ReNcell CX (cell line): ENCODE data around the gene NEURL3.

GRCh38 chr2:95820226-95821163 lies 171.1 kb downstream of the ANKRD36C start:
- PRO-cap = no peak

DNA sequence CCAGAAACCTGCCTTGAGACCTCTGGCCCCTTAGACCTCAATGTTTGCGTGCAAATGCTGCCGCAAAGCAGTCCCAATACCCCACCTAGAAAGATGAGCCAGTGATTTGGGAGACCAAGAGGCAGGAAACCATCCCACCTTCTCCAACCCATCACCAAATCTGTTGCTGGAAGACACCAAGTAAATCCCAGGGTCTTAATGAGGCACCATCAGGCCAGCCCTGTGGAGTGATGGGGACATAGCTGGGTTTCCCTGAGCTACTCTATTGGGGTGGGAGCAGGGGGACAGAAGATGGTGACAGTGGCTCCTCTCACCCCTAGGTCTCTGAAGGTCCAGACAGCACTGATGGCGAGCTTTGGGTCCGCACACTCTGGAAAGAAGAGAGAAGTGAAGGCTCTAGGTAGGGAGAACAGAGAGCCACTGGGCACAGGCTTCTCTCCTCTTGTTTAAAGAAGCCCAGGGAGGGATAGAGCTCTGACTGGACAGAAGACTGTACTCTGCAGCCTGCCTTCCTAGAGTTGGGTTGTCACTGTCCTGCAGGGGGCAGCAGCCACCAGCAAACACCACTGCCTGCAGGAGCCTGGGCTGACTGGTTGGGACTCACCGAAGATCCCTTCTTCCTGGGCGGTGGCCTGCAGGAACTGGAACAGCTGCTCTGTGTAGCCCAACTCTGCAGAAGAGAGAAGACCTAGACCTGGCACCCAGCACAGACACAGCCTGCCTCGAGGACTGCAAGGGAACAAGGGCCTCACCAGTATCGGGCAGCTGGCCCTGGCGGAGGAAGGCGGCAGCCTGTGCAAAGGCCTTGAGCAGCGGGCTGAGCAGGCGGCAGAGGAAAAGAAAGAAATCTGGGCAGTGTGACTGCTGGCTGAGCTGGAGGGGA lies 12.1 kb downstream of the GPAT2 start:
- PRO-cap = no peak

GRCh38 chr2:96117710-96118242 lies 1.4 kb upstream of the ADRA2B start:
- PRO-cap = no peak

DNA sequence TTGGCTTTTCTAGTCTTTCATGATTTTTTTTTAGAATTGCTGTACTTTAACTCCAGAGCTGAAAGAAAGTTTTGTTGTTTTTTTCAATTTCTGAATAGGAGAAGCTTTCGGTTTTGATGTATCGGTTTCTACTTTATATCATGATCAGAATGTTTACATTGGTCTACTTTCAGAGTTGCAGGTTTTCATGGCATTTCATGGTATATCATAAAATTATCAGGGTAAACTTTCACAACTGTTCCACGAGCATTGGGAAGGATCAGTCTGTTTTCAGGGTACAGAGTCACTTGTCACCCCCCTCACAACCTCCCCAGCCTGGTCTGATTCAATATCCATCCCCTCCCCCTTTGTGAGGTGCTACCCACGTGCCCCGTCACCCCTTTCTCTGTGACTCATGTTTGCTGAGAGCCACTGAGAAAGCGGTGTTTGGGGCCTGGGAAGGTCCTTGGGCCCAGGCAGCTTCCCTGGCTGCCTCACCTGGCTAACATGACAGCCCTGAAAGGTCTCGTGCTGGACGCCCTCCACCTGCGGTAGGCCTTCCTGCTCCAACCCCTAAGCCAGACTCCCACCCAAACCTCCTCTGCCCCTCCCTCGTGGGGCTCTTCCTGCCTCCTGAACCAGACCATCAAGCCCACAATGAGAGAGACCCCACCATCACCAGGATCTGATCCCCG lies 6.9 kb downstream of the ASTL start:
- PRO-cap = no peak

- PRO-cap = no peak
Observed at GRCh38 chr2:96147624-96148085, 2.4 kb upstream of the DUSP2 start.

DNA sequence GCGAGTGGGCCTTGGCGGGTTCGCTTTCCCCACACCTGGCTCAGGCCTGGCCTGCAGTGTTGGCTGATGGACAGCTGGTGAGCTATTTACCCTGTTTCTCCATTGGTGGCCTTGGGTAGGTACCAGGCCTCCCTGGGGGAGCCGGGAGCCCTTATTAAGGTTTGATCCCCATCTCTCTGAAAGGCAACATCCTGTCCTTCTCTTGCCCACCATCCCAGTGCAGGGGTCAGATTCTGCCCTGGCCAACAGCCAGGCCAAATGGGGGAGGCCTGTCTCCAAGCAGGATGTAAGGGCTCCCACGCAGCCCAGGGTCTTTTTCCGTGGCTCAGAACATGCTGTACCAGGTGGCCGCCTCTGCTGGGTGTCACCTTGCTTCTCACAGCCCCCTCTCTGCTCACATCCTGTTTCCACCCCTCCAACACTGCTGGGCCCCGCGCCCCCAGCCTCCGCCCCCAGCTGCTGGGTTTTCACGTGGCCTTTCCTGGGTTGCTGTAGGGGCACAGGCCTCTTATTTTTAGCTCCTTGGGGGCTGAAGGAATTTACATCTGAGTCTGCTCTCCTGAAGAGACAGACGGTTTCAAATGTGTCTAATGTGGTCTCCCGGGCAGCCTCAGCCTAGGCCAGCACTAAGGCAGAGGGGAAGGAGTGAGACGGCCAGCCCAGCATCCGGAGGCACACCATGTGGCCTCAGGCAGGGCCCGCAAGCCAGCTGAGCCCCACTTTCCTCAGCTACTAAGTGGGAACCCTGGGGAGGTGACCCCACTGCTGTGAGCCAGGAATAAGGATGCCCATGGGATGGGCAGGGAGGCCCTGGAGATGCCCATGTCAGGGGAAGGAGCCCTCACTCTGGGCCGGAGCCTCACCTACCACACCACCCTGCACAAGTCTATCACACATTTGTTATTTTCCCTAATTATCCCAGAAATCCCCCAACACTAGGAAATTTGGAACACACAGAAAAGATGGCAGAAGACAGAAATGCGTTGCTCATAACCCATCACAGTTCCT lies 18.6 kb upstream of the DUSP2 start:
- PRO-cap = no peak

- PRO-cap = no peak
Observed at GRCh38 chr2:96188286-96188650, 20.4 kb downstream of the STARD7 start.

DNA sequence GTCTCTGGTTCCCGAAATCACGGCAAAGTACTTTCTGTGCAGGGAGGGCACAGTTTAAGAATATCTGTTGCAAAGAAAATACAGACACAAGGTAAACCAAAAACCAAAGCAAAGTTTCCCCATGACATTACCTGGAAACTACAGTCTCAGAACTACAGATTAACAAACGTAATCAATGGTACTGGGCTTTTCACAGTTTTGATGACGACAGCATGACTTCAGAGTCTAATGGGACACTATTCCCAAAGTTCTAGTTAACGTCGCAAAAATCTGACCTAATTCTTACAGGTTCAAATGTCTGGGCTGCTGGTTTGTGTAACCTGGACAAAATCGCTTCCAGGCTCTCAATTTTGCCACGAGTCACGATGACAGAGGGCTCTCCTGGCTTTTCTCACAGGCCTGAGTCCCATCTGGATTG lies 1.3 kb downstream of the STARD7 start:
- PRO-cap = no peak

GRCh38 chr2:96234150-96234750 lies 25.6 kb upstream of the STARD7 start:
- PRO-cap = no peak

- PRO-cap = no peak
Observed at GRCh38 chr2:96246442-96247477, 19.0 kb downstream of the TMEM127 start.

GRCh38 chr2:96299240-96299542 lies 6.2 kb downstream of the SNRNP200 start:
- PRO-cap = no peak

DNA sequence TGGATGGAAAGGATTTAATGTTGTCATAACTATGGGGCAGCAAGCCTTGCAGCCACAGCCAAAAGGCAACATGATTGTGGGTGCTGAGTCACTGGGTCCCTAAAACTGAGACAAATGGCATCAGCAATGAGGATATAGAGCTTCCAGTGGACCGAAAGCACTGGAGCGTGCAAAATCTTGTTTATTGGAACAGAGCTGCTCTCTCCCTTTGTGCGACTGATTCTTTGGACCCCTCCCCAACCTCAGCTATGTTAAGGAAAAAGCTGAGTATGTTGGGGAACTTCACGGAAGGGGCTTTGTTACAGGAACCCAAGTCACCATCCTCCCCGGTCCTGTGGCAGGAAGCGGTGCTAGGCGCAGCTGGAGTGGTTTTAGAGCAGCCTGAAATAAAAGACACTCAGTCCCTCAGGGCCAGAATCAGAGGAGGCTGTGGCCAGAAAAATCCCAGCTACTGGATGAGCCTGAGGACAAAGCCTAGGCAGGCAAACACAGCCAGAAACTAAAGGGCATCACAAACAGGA lies 9.5 kb upstream of the ITPRIPL1 start:
- PRO-cap = bidirectional peak, plus-strand start at position 406 of the sequence, minus-strand start at position 319 of the sequence

DNA sequence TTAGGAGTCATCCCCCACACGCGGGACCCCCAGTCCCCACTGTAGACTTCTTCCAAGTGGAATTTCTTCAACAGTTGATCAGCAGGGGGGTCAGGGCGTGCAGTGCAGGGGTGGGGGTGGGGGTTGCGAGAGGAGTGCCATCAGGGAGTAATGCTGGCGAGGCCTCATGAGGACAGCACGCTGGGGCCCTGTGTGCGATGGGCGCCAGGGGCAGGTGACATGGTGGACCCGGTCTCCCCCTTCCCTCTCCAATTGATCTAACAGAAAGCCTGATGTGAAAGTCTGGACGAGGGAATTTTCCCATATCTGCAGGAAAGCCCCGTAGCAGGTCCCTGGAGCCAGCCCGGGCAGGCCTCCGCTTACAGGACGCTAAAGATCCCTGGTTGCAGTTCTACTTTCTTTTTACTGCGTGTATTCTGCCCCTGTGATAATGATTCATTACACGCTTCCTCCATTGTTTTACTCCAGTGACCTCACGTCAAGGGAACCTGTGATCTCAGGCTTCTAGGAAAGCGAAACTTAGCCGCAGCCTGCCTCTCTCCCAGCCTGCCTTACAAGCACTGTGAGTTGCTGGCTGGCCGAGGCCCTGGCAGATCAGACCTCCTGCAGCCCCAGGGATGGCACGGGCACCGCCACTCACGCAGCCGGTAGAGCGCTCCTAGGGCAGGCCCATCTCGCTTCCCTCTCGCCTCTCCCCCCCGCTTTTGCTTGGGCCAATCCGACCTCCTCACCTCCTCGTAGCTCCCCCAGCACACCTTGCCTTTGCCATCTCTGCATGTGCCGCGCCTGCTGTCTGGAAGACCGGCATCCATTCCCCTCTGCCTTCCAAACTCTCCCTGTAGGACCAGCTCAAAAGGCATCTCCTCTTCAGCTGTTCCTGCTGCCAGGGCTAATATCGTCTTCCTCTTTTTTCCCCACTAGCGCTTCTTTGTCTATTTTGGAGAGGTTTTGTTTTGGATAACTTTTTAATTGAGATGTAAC lies 19.2 kb downstream of the NEURL3 start:
- PRO-cap = bidirectional peak, plus-strand start at position 571 of the sequence, minus-strand start at position 558 of the sequence; unidirectional peak, minus-strand start at position 856 of the sequence

GRCh38 chr2:96505045-96505924 lies at the start of gene NEURL3:
NEURL3 (minus strand) TSS chr2:96505357.
- PRO-cap = no peak

DNA sequence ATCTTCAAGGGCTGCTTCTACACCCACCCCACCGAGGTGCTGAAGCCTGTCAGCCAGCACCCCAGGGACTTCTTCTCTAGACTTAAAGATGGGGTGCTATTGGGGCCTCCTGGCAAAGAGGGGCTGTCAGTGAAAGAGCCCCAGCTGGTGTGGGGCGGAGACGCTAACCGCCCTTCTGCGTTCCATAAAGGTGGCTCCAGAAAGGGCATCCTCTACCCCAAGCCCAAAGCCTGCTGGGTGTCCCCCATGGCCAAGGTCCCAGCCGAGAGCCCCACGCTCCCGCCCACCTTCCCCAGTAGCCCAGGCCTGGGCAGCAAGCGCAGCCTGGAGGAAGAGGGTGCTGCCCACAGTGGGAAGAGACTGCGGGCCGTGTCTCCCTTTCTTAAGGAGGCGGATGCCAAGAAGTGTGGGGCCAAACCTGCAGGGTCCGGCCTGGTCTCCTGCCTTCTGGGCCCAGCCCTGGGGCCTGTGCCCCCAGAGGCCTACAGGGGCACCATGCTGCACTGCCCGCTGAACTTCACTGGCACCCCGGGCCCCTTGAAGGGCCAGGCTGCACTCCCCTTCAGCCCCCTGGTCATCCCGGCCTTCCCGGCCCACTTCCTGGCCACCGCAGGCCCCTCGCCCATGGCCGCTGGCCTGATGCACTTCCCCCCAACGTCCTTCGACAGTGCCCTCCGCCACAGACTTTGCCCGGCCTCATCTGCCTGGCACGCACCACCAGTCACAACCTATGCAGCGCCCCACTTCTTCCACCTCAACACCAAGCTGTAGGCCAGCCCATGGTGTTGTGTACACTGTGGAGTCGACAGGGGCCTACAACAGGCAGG lies 15.2 kb downstream of the ARID5A start:
- PRO-cap = no peak

- PRO-cap = no peak
Observed at GRCh38 chr2:96552836-96553418, 16.4 kb downstream of the ARID5A start.

- PRO-cap = no peak
Observed at GRCh38 chr2:96634845-96635599, 3.1 kb downstream of the KANSL3 start.

DNA sequence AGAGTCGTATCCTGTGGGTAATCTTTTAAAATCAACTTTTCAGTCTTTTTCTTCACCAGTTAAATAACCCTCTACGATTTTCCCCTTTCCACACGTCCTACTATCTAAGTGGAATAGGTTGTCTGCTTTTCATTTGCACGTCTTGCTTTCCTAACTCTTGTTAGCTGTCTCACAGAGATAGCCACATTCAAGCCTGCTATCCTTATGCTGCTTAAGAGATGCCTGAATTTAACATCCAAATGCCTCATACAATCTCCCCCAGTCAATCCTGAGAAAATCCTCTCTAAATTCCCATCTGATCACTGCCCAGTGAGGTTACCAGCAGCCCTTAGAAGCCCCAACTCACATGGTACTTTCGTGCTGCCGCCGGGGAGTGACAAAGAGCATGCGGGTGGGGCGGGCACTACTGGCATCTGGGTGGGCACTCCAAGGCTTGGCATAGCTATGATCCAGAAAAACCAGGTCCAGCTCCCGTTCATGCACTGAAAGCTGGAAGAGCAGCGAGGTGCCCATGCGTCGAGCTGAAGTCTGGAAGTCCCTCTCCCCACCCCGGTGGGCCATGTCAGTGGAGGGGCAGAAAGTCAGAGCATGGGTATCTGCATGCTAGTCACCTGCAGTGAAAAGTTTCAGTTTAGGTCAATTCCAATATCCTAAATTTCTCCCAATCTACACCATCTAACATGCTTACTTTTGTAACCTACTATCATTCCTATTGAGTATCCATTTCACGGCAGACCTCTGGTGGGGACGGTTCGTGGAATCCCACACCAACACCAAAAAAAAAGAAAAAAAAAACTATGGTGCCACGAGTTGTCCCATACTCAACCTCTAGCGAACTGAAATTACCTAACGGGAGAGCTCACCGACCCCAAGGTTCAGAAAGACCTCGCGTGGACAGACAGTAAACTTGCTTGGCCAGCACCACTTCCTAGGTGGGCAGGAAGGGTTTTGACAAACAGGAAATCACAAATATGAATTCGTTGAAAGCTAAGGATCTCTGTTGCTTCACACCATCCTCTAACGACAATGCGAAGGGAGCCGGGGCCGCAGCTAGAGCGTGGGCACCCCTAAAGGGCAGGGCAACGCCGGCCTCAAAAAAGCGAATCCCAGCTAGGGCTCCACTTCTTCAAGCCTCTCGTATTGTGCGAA lies 1.2 kb downstream of the KANSL3 start:
- PRO-cap = no peak

DNA sequence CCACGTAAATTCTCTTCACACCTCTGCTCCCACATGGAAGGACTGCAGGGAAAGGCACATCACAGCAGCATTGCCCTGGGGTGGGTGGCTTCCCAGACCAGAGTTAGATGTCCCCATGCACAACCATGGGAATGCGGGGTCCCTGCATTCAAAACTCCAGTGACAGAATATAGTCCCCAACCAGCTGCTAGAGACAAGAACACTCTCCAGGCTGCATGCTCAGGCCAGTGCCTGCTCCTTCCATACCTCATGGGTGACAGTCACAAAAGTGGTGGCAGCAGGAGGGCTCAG lies 33.0 kb downstream of the LMAN2L start:
- PRO-cap = no peak

GRCh38 chr2:96761344-96761655 lies 598 bp downstream of the CNNM4 start:
- PRO-cap = no peak